HL-60 (cell line): ENCODE data around the genes ANKRD27, TDRD12 and CHST8.

DNA sequence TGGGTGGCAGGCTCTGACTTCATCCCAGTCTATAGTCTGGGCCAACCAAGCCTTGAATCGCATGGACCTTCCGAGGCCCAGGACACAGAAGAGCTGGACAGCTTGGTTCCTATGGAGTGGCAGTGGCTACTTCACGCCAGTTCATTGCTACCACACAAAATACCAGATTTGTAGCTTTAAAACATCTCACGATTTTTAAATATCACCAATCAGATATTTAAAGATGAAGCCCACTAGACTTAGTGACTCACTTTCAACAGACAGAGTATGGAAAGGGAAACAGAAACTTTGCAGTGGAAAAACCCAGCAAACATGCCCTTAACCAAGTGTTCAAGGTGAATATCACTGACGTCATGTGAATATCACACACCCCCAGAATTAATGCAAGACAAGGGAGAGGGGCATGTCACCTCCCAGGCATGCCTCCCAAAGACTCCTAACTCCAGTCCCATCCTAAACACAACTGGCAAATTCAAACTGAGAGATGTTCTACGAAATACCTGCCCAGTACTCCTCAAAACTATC, 10.2 kb downstream of the C19orf12 start:
- RRBS: no CpG with 5 or more reads among the region's 6 CpGs

GRCh38 chr19:29708145-29709204, 6.6 kb downstream of the C19orf12 start:
- RRBS: 89% methylated on average over 3 of the region's 26 CpGs

GRCh38 chr19:29841707-29842071, 29.9 kb downstream of the CCNE1 start:
- RRBS: no CpG with 5 or more reads among the region's 2 CpGs

GRCh38 chr19:30161250-30161449, 211.0 kb upstream of the ZNF536 start:
- RRBS: no CpG with 5 or more reads among the region's 1 CpG

GRCh38 chr19:30224431-30225267, 147.5 kb upstream of the ZNF536 start:
- RRBS: 28% methylated on average over 5 of the region's 35 CpGs

DNA sequence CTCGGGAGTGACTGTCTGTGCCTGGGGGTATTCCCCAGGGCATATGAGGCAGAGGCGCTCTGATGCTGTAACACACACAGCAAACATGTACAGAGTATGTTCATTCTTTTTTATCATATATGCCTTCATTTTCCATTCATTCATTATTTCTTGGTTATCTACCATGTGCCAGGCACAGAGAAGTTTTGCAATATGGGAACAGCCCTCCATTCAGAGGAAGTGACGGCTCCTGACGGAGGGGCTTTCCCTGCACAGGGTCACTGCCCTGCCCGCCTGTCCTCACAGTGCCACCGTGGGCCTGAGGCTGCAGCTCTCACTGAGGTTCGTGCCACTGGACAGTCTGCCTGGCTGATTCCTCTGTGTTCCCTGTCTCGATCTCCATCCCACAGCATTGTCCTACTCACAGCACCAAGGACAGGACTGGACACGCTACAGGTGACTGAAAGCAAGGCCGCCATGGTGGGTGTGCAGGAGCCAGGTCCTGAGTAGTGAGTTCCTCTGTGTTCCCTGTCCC, 92.7 kb downstream of the TSHZ3 start:
- RRBS: no CpG with 5 or more reads among the region's 10 CpGs

DNA sequence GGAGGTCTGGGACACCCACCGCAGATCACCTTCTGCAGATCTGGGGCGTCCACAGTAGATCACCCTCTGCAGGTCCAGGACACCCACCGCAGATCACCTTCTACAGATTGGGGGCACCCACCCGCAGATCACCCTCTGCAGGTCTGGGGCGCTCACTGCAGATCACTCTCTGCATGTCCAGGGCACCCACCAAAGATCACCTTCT, 153.4 kb upstream of the TSHZ3 start:
- RRBS: no CpG with 5 or more reads among the region's 5 CpGs

DNA sequence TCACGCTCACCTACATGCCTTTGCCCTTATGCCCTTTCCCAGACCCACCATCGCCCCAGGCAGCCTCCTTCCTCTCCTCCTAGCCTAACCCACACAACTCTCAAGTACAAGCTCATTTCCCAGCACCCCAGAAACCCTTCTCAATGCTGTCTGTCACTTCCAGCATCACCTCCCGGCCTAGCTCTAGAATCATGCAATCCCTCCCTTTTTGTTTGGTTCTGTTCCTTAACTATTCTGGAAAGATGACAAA, 454.0 kb upstream of the TSHZ3 start:
- RRBS: no CpG with 5 or more reads among the region's 3 CpGs

DNA sequence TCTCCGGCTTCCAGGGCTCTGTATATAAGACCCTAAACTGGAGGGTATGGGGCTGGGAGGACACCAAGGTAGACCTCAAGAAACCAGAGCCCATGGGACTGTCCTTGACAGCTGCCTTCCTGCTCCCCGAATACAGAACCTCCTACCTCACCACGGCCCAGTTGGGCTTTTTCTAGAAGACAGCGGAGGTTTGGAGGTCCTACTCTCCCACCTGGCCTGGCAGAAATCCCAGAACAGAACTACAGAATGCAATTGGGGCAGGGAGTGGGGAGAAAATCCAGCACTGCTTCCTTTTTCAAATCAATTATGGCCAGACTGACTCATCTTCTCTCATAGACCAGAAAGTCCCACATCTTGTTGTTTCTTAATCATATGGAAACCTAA, 177.2 kb upstream of the ZNF507 start:
- RRBS: no CpG with 5 or more reads among the region's 4 CpGs

- RRBS: no CpG with 5 or more reads among the region's 16 CpGs
These were observed 1.4 kb upstream of the DPY19L3 start for GRCh38 chr19:32403954-32404782.

- RRBS: 3% methylated on average over 4 of the region's 42 CpGs
These were observed 670 bp upstream of the DPY19L3 start for GRCh38 chr19:32404783-32405417.

DNA sequence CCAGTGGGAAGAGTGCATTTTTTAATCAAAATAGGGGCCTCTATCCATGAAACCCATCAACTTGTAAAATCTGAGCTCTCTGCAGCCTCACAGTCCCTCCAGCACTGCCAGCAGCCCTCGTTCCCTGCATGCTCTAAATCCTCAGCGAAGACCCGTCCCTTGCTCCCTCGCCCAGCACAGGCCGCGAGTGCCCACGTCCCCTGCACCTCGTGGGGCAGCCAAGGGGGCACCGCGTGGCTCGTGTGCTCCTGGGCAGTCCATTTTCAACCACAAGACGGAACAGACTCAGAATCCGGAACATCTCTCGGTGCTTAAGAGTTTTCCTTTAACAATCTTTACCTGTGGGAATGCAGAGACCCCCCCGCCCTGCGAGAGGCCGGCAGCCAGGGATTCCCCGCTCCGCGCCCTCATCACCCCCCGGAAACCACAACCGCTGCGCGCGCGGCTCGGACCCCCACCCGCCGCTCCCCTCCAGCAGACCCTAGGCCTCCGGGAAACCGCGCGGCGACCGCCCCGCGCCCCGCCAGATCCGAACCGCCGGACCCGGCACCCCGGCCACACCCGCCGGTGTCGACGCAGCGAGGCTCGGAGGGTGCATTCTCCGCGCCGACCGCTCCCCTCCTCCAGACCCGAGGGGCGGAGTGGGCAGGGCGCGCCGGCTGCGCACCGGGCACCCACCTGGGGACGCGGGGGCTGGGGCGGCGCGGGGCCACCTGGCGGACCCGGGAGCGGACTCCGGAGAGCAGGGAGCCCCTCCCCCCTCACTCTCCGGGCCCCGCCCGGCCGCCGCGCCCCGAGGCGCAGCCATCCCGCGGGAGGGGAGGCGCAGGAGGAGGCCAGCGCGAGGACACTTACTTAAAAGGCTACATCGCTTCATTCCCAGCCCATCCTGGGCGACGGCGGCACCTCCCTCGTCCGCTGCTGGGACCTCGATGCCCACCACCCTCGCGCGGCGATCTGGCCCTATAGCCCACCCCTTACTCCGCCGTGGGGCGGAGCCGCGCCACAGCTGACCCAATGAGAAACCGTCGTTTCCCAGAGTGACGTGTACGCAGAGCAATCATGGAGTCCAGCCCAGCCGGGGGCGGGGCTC, at the start of gene ANKRD27:
Gene ANKRD27 (minus strand): TSS at position 965 of the 1,093 bp plus-strand sequence.
- RRBS: 3% methylated on average over 49 of the region's 104 CpGs

DNA sequence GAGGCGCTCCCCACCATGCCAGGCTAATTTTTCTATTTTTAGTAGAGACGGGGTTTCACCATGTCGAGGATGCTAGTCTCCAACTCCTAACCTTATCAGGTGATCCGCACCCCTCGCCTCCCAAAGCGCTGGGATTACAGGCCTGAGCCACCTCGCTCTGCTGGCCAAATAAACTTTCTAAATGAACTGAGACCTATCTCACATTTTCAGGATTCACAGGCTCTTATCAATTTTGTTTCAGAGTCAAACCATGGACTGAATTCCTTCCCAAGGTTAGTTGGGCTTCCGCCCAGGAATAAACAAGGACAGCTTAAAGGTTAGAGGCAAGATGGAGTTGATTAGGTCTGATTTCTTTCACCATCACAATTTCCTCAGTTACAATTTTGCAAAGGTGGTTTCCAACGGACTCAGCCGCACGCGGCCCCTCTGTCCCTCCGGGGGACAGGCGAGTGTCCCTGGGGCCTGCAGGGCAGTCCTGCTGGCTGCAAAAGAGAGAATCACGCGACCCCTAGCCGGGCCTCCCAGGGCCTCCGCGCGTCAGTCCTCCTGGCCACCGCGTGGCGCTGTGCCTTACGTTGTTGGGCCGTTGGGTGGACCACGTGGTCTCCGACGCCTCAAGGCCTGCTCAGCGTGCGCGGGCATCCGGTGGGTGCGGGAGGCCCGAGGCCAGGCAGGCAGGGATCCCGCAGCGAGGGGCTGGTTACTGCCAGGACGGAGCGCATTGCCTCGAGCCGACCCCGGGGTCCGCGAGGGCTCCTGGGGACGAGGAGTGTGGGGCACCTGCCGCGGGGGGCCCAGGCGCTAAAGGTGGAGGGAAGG, at the start of gene TDRD12:
Gene TDRD12 (plus strand): TSS at position 622 of the 819 bp plus-strand sequence.
- RRBS: 99% methylated on average over 19 of the region's 47 CpGs

DNA sequence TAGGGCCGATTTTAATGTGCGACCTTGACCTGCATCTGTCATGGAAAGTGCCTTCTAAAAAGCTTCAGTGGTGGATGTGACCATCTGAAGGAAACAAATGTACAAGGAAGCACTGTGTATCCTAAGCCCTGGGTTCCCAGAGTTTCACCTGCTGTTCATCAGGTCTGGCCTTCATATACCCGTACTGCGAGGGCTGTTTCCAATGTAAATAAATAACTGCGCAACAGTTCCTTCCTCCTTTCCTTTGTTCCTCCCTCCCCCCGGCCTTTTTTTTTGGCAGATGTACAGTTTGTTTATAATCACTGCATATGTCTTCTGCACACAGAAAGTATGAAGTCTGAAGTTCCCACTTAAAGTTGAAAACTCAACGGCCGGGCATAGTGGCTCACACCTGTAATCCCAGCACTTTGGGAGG, 5.2 kb downstream of the FAAP24 start:
- RRBS: 17% methylated on average over 3 of the region's 8 CpGs

DNA sequence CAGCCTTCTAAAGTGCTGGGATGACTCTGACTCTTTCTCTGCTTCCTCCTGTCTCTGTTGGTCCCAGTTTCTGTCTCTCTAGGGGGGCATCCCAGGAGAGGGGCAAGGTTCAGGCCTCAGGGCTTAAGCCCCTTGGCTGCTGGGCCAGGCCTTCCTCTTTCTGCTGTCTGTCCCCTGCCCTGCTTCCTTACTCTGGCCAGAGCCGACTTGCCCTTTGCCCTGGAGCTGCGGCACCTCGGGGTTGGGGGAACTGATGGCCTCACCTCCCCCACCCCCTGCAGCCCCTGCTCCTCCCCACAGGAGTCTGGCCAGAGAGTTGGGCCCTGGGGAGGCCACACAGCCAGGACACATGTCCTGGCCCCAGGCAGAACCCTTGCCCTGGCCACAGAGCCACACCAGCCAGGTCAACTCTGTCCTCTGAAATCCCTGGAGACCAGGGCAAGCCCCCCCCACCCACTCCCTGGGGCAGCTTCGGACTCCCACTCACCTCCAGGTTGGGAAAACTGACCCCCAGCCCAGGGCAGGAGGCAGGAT, 23.8 kb downstream of the CEBPA start:
- RRBS: no CpG with 5 or more reads among the region's 4 CpGs

DNA sequence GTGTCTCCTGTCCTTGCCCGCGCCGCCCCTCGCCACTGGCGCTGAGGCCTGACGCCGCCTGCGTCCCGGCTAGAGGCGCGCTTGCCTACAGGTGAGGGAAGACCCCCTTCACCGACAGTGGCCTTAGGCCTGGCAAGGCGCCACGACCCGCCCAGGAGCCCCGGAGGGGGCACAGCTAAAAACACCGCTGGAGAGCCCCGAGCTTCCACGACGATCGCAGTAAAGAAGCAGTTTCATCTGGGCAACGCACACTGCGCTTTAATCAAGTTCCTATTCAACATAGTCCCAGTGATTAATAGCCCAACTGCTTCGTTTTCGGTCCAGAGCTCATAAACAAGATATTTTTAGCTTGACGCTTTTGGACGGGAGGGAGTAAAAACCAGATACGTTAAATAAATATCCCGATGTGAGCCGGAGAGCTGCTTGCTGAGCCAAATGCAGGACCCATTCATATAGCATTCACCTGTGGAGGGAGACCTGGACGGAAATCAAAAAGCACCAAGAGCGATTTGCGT, 1.5 kb upstream of the CEBPA start:
- RRBS: 4% methylated on average over 7 of the region's 33 CpGs

- RRBS: no CpG with 5 or more reads among the region's 15 CpGs
These were observed 41.3 kb upstream of the CHST8 start for GRCh38 chr19:33580208-33581003.

GRCh38 chr19:33621394-33622425, at the start of gene CHST8:
TSS of gene CHST8 (plus strand) at chr19:33621953.
- RRBS: 19% methylated on average over 103 of the region's 140 CpGs

GRCh38 chr19:33795692-33796211, 918 bp upstream of the KCTD15 start:
- RRBS: 2% methylated on average over 27 of the region's 56 CpGs

- RRBS: 5% methylated on average over 34 of the region's 77 CpGs
These were observed 377 bp upstream of the KCTD15 start for GRCh38 chr19:33796212-33796773.